Colon Carcinoma Metastatic in the Lung (tissue), 2 donors: ENCODE measurements around the genes PIGK and USP33.

DNA sequence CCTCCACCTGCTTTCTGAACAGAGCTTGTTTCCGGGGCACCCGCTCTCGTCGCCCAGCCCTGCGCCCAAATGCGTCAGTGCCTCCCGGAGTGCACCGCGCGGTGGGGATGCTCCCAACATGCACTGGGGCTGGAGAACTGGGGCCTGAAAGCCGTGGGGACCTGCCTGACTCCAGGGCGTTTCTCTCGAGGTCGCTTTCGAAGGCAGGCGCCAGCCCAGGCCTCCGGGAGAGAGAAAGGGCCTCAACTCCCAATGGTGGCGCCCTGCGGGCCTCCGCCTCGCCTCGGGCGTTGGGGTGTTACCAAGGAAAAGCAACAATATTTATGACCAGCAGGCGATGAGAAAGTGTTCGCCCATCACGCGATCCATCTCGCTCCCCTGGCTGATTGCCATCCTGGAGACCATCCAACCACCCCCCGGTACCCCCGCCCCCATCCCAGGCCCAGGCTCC, 8.9 kb upstream of the LHX8 start:
- PRO-cap, 2 experiments, result no peak in any of the 2 experiments

- PRO-cap, 2 experiments, result no peak in any of the 2 experiments
These were observed 235.1 kb downstream of the SLC44A5 start for GRCh38 chr1:75375444-75376498.

DNA sequence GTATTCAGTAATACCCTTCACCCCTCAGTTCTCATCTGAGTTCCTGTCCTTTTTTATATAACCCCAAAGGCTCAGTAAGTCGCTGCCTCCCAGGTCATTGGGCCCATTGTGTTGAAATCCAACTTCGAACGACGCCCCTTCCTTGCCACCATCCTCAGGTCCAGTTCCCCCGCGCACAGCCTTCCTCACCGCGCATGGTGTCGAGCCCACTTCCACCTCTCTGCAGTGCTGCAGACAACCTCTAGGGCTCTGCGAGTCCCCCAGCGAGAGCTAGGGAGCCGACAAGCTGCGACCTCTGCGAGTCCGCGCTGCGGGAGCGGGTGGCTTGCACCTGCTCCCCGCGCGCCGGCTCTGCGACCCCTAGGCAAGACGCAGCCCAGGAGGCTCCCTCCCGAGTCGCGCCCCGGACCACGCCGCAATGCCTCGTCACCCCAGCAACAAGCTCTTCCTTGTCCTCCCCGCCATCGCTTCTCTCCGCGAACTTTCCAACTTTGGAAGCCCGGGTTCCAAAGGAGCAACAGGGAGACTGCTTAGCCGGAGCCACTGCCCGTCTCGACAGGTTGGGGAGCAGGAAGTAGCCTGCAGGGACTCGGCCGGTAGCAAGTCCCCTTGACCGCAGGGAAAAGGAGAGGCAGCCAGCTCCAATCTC, 3.9 kb upstream of the SLC44A5 start:
- PRO-cap, 2 experiments, result no peak in any of the 2 experiments

DNA sequence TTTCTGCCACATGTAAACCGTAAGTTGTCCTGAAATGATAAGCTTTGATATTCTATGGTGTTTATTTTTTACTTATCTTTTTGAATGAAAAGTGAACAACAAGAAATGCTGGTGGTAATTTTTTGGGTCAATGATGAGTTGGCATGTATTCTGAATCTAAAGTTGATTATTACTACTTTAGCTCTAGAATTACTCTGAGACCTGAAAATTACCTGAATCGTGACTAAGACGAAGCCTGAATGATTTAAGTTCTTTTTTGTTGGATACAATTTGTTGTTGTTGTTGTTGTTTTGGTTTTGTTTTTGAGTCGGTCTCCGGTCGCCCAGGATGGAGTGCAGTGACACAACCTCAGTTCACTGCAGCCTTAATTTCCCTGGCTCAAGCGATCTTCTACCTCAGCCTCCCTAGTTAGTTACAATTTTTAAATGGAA, 906 bp downstream of the RABGGTB start:
- PRO-cap, 2 experiments, result no peak in any of the 2 experiments

- PRO-cap, 2 experiments, result peak in 2 of 2 experiments; most common plus-strand start chr1:77219482 (in 1); most common minus-strand start chr1:77219430 (in 2)
These were observed at the start of gene PIGK for GRCh38 chr1:77218598-77219639. TSS of gene PIGK (minus strand) at chr1:77219430.

- PRO-cap, 2 experiments, result no peak in any of the 2 experiments
These were observed 186.7 kb downstream of the AK5 start for GRCh38 chr1:77468438-77468980.

GRCh38 chr1:77569834-77570071, 112.7 kb downstream of the ZZZ3 start:
- PRO-cap, 2 experiments, result no peak in any of the 2 experiments

GRCh38 chr1:77683018-77684103, 903 bp upstream of the ZZZ3 start:
- PRO-cap, 2 experiments, result peak in 2 of 2 experiments; most common plus-strand start chr1:77683116 (in 2); most common minus-strand start chr1:77683342 (in 1)

DNA sequence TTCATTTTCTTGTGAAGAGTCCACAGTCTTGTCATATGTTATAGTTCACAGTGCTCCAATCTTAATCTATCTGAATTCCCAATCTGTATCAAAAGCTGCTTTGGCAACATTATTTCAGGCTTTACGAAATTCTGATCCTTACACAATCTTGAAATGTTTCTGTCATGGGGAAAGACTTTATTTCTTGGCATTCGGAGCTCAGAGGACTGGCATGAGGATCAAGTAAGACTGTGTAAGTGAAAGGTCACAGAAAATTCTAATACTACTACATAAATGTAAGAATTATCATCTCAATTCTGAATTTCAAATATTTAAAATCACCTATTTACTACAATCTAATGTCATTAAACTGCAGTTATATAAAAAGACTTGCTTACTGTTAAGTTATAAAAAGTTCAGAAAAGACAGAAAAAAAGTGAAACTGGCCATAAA, 2.0 kb downstream of the USP33 start:
- PRO-cap, 2 experiments, result no peak in any of the 2 experiments

DNA sequence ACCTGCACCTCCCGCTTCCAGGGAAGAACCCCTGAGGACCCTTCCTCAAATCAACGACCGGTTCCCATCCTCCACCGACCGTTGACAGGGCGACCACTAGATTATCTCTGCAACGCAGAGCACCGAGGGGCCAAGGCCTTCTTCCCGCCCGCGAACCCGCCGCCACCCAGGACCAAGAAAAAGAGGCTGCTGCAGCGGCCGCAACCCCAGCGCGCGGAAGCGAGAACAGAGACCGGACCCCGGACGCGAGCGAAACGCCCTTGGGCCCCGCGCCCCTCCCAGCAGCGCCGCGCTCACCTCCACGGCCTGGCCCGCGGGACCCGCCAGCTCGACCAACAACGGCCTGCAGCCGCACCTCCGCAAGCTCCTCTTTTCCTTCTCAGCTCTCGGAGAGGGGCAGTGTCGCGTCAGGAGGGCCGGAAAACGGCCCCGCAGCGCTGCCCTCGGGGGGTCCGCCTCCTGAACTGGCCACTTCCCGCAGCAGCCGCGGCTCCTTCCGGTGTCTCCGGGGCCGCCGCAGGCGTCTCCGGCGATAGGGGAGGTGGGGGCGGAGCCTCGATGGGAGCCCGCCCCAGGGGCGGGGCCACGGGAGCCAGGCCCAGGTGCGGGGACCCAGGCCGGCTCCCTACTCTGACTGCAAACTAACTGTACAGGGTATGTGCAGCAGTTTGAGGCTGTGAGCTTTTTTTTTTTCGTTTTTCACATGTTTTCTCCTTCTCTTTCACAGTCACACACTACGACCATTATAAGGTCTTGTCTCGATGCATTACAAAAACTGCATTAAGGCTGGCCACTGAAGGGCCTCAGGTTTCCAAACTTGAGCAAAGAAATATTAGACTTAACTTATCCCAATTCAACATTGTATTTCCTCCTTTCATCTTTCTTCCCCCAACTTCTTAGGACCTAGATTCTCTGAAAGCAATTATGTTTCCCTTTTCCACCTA, at the start of gene USP33:
TSS of gene USP33 (minus strand) at position 507 of the 944 bp plus-strand sequence.
- PRO-cap, 2 experiments, result peak in 2 of 2 experiments; most common minus-strand start position 466 of the sequence (in 2)

DNA sequence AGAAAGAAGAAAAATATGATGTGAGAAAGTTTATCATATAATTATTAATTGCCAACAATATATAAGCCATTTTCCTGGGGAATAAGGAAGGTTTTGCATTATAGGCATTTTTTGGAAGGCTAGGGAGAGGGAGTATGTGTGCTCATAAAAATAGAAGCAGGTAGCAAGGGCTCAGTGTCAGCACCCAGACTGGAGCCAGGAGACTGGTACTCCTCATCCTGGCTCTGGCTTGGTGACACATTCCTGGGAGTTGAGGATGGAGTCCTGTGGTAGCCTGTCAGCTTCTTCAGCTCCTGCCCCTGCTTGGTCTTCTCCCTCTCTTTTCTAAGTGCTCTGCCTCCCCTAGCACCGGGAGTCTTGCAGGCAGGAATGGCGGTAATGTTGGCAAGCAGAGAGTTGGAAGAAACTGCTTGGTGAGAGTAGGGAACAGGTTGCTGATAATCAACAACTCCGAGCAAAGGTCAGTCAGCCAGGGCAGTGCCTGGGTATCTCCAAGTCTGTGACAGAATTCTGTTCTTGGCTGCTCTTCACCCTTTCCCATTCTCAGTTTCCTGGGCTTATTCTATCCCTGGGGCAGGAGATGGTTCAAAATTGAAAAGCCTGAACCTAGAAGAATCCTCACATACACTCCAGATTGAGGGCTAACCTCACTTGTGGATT, 23.0 kb downstream of the GIPC2 start:
- PRO-cap, 2 experiments, result no peak in any of the 2 experiments

DNA sequence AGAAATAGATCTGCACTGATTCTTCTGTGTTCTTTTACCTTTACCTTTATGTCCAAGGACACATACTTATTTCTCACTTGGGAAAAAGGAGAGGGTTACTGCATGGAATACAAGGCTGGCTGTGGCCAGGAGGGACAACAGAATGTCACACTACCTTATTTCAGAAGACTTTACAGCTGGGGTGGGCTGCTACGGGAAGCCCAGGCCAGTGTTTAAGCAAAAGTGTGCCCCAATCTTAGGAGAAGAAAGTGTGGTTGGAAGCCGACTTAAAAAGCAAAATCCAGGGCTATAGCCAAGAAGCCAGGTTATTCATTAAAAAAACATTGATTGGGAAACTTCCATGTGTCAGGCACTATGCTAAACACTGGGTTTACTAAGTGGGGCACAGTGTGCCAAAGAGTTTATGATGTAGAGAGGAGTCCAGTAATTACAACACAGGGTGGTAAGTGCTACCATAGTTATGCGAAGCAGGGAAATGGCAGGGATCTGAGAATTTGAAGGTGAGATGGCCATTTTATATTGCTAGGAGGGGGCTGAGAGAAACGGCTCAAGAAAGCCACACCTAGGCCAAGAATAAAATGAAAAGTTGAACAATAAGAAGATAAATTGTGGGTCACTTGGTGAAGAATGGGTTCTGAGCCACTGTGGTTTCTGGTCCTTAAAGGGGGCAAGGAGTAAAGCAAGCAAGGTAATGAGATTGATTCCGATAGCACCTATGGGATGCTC, 177.6 kb downstream of the GIPC2 start:
- PRO-cap, 2 experiments, result no peak in any of the 2 experiments

DNA sequence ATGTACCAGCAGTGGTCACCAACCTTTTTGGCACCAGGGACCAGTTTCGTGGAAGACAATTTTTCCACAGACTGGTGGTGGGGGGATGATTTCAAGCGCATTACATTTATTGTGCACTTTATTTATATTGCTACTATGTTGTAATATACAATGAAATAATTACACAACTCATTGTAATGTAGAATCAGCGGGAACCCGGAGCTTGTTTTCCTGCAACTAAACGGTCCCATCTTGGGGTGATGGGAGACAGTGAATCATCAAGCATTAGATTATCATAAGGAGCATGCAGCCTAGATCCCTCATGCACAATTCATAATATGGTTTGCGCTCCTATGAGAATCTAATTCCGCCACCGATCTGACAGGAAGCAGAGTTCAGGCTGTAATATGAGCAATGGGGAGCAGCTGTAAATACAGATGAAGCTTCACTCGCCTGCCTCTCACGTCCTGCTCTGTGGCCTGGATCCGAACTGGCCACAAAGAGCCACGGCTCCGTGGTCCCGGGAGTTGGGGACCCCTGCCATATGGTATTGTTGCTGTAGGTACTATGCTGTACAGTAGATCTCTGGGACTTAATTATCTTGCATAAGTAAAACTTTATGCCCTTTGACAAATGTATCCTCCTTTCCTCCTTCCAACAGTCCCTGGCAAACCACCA, 1.6 kb downstream of the IFI44 start:
- PRO-cap, 2 experiments, result no peak in any of the 2 experiments

DNA sequence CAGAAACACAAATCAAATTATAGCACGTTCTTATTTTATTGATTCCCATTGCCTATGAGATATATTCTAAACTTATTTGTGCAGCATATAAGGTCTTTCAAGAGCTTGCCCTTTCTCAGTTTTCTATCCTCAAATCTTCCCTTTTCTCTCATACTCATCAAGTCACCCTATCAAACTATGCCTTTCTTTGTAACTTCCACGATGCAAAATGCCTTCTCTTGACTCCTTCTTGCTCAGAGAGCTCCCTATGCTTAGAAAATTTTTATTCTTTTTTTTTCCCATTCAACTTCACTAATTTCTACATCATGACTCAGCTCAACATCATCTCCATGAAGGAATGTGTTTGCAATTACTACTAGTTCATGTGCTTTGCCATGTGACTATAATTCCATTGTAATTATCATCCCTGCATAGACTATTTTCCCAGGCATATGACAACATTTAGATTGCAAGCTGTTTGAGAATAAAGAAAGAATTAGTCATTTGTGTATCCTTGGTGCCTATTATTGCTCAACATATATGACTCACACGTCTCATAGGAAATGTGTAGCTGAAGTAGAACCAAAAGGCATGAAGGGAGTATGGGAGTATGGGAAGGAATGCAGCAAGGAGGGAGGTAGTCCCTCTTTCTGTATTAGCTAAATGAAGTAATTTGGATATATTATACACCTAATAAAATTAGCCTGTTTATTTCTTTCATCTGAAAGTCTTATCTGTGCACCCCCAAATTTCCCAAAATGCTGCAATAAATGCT, 316.6 kb upstream of the ADGRL4 start:
- PRO-cap, 2 experiments, result no peak in any of the 2 experiments

DNA sequence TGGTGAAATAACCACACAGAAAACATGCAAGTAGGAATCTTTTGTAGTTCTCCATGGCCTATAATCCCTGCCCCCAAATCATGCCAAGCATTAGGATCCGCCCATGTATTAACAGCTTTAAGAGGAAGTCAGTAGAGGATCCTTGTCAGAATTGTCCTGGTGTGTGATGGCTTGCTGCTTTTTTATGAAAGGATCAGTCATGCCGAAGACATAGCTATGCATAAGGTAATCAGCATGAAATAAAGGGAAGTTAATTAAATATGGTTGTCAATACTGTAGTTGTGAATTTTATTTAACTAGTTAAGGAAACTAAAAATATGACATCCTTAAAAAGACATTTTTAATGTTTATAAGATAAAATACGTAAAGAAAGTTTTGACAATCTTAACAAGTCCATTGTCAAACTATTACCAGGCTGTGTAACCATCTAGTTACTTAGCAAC, 20.1 kb downstream of the ADGRL2 start:
- PRO-cap, 2 experiments, result no peak in any of the 2 experiments

GRCh38 chr1:83692418-83692967, 306.4 kb downstream of the TTLL7 start:
- PRO-cap, 2 experiments, result no peak in any of the 2 experiments

- PRO-cap, 2 experiments, result no peak in any of the 2 experiments
These were observed 65.4 kb downstream of the TTLL7 start for GRCh38 chr1:83933595-83933951.

DNA sequence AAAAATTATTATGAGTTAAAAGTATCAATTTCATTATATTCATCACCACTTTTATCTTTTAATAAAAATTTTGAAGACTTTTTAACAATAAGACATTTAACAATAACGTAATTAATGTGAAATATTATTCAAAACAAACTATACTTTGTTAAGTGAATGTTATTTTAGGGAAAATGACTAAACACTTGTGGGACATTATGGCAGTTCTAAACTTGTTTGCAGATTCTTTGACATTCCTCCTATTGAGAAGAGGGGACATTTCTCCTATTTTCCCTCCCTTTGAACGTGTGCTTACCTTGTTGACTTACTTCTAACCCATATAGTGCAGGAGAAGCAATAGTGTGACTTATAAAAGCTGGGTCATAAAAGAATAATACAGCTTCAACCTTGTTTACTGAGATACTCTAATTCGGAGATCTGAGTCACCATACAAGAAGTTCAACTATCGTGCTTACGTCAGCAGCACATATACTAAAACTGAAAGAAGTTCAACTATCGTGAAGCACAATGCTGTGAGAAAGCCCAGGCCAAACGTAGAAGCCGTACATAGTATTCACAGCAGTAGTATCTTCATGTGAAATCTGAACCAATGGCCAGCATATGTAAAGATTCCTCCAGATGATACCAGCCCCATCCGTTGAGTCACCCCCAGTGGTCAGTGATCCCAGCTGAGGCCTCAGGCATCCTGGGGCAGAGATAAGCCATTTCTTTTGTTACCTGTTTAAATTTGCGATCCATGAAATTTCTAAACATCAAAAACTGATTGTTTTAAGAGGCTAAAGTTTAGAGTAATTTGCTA, 54.2 kb upstream of the SAMD13 start:
- PRO-cap, 2 experiments, result peak in 1 of 2 experiments; most common plus-strand start position 515 of the sequence (in 1)

GRCh38 chr1:84271415-84272048, 30.0 kb upstream of the SAMD13 start:
- PRO-cap, 2 experiments, result peak in 2 of 2 experiments; most common plus-strand start chr1:84271861 (in 1); most common minus-strand start chr1:84271767 (in 2)

DNA sequence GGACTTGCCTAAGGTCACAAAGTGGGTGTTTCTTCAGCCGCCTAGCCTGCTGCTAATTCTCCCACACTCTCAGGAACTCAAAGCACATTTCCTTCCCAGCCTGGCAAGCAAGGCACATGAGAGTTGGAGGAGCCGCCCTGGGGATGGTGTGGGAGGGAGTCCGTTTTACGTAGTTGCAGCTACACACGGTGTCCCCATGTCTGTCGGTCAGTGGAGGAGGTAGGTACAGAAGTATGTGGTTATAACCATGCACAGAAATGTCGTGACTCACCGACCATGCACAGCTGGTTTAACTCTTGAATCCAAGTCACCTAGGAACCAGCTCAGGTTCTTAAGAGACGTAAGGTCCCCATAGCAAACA, 46.7 kb downstream of the SAMD13 start:
- PRO-cap, 2 experiments, result no peak in any of the 2 experiments